ENCODE measurements around the genes R3HDM2, MARS1, DCTN2 and PIP4K2C.

GRCh38 chr12:57255800-57256961 lies 5.2 kb upstream of the STAC3 start:
- RRBS, 2 experiments: no CpG with 5 or more reads among the region's 13 CpGs

GRCh38 chr12:57417881-57418872 lies 12.7 kb downstream of the R3HDM2 start:
- RRBS, 2 experiments: no CpG with 5 or more reads among the region's 14 CpGs

GRCh38 chr12:57430201-57431365 lies at the start of gene R3HDM2:
Gene R3HDM2, minus strand, starts transcription at chr12:57431043.
- RRBS, 2 experiments: under 1 to 2% methylated on average over 67 of the region's 105 CpGs

GRCh38 chr12:57487595-57488213 lies at the start of gene MARS1:
Gene MARS1, plus strand, starts transcription at chr12:57488068.
- RRBS, 2 experiments: under 1 to 3% methylated on average over 17 of the region's 40 CpGs

GRCh38 chr12:57523848-57524486 lies 1.3 kb downstream of the MBD6 start:
- RRBS, 2 experiments: no CpG with 5 or more reads among the region's 12 CpGs

DNA sequence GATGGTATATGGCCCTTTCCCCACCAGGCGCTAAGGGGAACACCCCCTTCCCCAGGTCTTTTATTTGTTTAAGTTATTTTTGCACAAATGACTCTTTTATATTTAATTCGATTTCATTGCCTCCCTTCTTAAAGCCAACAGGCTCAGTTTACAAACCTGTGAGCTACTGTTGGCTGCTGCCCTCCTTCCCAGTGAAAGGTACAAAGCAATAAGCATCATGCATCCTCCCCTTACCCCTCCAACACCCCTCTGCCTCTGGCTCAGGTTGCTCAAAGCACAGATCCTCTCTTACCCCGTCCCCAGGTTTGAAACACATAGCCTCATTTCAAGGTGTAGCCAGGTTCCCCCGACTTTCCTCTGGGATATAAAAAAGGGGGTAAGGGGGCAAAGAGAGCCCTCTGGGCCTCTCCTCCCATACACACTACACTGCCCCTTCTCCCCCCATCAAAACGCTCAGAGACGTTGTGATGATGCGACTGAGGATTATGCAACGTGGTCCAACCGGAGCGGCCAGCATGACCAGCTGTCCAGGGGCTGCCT lies 6.9 kb downstream of the MBD6 start:
- RRBS, 2 experiments: no CpG with 5 or more reads among the region's 10 CpGs

- RRBS, 2 experiments: under 1 to 1% methylated on average over 9 to 16 of the region's 33 CpGs
These were observed at the start of gene DCTN2 for GRCh38 chr12:57547011-57547644. Gene DCTN2, minus strand, starts transcription at chr12:57547192.

- RRBS, 2 experiments: under 1 to 2% methylated on average over 25 to 30 of the region's 76 CpGs
These were observed at the start of gene PIP4K2C for GRCh38 chr12:57590595-57592071. Gene PIP4K2C, plus strand, starts transcription at chr12:57591192.

DNA sequence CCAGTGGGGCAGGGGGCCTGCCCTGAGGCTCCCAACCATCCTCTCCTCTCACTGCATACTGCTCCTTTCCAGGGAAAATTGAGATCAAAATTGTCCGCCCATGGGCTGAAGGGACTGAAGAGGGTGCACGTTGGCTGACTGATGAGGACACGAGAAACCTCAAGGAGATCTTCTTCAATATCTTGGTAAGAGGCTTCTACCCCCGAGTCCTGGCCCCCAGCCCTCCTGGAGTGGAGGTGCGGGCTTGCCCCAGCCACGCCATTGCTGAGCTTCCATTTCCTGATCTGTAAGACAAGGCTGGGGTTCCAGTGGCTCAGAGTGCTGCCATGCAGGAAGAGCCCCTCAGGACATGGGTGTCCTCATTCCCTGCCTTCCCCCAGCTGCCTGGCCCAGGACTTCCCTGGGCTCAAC lies 18.2 kb downstream of the AGAP2 start:
- RRBS, 2 experiments: no CpG with 5 or more reads among the region's 6 CpGs

DNA sequence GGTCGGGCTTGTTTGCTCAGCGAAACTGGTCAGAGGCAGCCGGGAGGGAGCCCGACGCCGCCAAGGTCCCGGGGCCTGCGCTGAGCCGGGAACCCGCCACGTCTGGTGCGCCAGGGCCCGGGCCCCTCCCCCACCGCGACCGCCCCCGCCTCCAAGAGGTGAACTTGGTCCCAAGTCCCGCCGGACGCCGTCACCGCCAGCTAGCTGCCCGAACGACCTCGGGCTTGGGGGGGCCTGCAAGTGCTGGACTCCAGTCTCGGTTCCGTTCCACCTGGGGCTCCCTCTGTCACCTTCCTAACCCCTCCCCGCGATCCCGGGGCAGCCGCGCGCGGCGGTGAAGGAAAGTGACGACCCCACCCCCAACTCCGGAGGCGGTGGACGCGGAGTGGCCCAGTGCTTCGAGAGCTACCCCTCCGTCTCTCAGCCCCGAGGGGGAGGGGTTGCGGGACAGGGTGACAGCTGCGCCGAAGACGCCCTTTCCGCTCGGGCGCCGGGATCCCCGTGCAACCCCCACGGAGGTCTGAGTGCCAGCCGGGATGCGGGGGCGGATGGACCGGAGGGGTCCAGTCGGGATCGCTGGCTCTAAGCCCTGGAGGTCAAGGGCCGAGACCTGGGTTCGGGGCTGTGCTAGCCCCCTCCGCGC lies 719 bp downstream of the CTDSP2 start:
- RRBS, 2 experiments: under 1 to 1% methylated on average over 24 to 26 of the region's 63 CpGs

GRCh38 chr12:57847103-57847407 lies 526 bp upstream of the CTDSP2 start:
- RRBS, 2 experiments: 0 to 1% methylated on average over 4 of the region's 18 CpGs

GRCh38 chr12:57890357-57891152 lies 44.0 kb upstream of the CTDSP2 start:
- RRBS, 2 experiments: no CpG with 5 or more reads among the region's 12 CpGs

DNA sequence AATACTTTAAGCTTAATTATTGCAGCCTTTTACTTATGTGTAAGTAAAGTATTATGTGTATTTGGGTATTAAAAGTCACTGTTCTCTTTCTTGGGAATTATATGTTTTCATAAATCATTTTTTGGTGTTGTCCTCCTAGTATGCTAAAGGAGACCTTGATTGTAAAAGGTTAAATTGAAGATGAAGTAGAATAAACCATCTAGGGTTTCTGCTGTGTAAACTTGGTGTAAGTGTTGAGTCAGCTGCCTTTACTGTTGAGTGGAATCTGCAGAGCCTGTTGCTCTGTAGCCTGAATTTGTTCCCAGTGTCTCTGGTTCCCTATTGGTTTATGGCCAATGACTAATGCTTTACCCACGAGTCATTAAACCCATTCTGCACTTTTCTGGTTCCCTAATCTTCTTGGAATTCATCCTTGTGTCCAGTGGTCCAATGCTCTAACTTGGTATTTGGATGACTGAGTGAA lies 423.3 kb downstream of the ATP23 start:
- RRBS, 2 experiments: no CpG with 5 or more reads among the region's 1 CpG

GRCh38 chr12:58877377-58877900 lies 42.9 kb downstream of the LRIG3 start:
- RRBS, 2 experiments: no CpG with 5 or more reads among the region's 15 CpGs

GRCh38 chr12:58894057-58894366 lies 26.3 kb downstream of the LRIG3 start:
- RRBS, 2 experiments: no CpG with 5 or more reads among the region's 6 CpGs

- RRBS, 2 experiments: no CpG with 5 or more reads among the region's 1 CpG
These were observed 109.0 kb upstream of the SLC16A7 start for GRCh38 chr12:59486915-59487147.

GRCh38 chr12:61891570-61892055 lies 301.0 kb downstream of the TAFA2 start:
- RRBS, 2 experiments: no CpG with 5 or more reads among the region's 4 CpGs

- RRBS, 2 experiments: no CpG with 5 or more reads among the region's 4 CpGs
These were observed 67.0 kb downstream of the MON2 start for GRCh38 chr12:62533518-62534157.

DNA sequence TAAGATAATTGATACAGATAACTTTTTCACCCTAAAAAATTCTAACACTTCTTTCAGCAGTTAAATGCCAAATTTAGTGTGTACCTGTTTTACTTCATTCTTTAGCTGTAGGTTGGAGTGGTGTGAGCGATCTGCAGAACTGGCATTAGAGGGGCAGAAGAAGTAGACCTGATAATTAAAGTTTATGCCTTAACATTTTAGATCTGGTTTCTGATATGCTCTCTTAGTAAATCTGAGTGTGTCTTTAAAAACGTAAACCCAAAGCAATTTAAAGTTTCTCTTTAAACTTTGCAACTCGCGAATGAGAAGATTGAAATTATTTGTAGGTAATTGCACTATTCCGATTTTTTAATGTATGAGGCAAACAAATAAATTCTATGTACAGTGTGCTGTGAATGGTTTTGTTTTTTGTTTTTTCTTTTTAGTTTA lies 137.4 kb downstream of the MON2 start:
- RRBS, 2 experiments: no CpG with 5 or more reads among the region's 5 CpGs

DNA sequence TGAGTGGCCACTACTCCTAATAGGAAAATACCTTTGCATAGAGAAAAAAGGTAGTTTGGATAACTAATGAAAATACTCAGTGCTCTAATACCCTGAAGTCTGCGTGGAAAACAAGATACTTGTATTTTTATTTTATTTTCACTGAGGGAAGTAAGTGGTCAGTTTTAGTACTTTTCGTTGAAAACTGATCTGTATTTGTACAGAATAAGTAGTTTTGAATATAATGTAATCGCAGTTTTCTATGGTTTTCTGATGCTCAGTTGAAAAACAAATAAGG lies 137.9 kb downstream of the MON2 start:
- RRBS, 2 experiments: no CpG with 5 or more reads among the region's 3 CpGs

All from NT2/D1 (cell line).